Diencephalon (tissue), 2 donors: Measurements from ENCODE around the genes GLTP, GIT2, VPS29 and PPTC7.

DNA sequence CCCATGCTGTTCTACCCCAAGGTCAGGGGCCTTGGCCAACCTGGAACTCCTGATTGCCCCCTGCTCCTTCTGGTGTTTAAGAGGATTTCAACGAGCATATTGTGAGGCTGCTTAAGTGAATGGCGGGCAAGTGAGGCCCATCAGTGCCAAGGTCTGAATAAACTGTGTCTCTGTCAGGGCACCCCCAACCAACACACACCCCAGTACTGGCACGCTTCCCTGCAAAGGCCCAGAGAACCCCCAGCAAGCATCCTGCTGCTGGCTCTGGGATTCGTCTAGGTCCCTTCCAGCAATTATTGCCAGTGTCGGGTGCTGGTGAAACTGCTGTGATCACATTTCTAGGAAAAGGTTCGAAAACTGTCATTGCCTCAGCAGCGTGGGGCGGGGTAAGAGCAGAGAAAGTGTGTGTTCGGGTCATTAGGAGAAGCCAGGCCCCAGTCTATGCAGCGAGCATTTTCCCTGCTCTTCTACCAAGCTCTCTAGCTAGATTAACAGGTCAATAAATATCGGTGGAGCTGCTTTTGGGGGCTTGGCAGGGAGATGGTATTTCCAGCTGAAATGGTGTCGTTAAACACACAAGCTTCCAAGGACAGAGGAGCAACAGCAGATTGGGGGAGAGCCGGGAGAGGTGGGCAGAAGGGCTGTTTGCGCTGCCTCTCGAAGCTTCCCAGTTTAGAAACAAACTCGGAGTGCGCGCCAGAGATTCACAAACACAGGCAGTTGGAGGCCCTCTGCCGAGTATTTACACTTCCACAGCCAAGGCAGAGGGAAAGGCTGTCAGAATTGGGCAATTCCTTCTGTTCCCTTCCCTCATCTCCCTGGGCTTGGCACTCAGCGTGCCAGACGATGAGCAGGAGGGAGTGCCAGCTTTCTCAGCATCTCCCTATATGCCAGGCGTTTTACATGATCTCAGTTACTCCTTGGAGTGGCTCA, 2.6 kb downstream of the FAM222A start:
- RAMPAGE, long total RNA = no peak

DNA sequence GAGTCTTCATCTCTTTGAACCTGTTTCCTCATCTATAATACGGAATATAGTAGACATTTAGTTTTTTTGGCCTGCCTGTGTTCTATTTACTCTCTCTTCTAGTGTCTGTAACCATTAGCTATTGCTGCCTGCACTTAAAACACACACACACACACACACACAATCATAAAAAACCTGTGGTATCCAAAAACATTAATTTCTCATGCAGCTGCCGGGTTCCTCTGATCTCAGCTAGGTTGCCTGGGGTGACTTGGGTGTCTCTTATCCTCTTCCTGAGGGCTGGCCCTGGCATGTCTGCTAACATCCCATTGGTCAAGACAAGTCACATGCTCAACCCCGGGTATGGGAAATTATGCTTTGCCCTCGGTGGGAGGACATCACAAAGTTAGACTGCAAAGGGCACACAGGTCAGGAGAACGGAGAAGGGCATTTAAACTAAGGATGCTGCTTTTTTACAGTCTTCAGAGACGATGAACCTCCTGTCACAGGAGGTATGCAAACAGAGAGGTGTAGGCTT, 55.7 kb downstream of the TRPV4 start:
- RAMPAGE, long total RNA = no peak

DNA sequence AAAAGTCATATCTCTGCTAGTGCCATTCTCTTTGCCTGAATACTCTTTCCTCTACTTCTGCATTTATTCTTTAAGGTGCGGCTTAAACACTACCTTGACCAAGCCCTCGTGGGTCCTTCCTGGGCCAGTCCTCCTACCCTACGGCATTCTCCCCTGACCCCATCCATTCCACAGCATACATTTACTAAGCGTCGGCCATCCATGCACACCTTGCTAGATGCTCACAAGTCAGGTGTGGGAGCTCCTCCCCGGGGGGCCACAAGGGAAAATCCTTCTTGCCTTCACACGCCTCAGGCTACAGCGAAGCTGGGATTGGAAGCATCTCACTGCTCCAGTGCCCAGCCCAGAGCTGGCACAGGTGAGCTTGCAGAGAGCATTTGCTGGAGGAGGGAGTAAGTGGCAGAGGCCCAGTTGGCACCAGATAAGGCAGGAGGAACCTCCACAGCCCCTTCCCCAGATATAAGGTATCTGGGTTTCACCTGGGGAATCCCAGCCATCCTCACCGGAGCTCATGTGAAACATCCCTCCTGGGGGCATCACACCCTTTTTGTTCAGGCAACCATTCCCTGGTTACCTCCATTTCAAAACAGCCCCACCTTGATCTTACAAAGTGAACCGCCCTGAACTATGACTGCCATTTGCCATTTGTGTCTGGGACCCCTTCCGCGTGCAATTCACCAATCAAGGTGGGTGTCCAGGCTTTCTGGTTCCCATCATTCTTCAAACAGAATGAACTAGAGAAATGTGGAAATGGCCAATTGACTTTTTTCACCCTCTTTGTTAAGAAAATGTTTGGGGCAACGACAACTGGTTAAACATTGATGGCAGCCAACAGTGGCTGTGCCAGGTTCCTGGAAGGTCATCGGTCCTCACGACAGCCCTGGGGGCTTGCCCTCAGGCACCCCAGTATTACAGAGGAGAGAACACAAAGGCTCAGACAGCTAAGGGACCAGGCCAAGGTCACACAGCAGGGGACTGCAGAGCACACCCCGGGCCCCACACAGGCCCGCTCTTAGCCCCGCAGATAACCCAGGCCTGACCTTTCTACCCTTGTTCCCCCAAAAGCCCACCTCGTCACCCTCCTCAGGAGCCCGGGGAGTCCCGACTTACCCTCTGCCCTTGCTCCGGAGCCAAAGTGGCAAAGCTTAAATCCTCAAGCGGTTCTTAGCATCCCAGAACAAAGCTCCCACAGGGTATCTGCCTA, 1.6 kb downstream of the TRPV4 start:
- RAMPAGE, long total RNA = no peak

DNA sequence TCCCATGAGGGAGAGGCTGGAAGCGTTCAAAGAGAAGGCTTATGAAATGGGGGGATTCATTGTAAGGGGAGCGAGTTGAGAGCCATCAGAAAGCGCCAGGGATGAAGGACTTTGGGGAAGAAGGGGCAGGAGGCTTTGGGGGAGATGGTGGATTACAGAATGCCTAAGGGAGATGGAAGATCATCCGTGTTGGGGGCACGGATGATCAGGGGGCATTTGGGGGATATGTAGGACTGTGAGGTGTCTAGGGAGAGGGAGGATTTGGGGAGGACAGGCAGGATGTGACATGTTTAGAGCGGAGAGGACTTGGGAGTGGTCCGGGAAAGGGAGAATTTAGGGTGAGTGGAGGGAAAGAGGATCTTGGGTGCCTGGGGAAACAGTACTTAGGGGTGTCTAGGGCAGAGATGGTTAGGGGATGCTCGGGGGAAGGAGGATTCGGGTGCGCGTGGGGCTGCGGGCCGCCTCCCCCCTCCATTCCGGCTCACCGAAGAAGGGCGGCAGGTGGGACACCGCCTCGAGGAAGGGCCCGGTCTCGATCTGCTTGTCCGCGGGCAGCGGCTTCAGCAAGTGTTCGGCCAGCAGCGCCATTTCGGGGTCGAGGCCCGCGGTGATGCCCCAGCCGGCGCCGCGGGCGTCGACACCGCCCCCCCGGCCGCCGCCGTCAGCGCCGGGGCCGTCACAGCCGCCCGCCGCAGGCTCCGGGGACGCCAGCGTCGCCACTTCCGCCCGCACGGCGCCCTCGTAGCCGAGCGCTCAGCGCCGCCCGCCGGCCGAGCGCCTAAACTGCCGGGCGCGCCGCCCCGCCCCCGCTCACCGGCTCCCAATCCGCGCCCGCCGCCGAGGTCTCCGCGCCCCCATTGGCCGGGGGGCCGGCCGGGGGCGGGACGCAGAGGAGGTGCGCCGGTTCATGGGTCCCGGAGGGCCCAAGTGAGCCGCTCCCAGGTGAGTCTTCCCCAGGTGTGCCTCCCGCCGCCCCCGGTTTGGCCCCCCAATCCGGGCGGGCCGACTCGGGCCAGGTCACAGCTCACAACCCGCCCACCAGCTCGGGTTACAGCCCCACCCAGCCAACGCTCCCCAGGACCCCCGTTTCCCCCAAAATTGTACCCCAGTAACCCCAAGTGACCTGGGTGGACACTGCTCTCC, at the start of gene GLTP:
GLTP (minus strand) TSS at position 755 of the 1,143 bp plus-strand sequence.
- RAMPAGE, long total RNA = start-site peak on the minus strand centred at position 624 of the sequence, 54 bp wide, 464 and 542 reads in 2 replicates

- RAMPAGE, long total RNA = no peak
These were observed 39.0 kb downstream of the TCHP start for GRCh38 chr12:109939152-109939469.

GRCh38 chr12:109944871-109945641, 45.0 kb downstream of the TCHP start:
- RAMPAGE, long total RNA = no peak

GRCh38 chr12:109996163-109996562, at the start of gene GIT2:
TSS of gene GIT2 (minus strand) at chr12:109996368.
- RAMPAGE, long total RNA = no peak

- RAMPAGE, long total RNA = no peak
These were observed 20.6 kb downstream of the C12orf76 start for GRCh38 chr12:110027602-110028153.

GRCh38 chr12:110035968-110036167, 12.5 kb downstream of the C12orf76 start:
- RAMPAGE, long total RNA = no peak

DNA sequence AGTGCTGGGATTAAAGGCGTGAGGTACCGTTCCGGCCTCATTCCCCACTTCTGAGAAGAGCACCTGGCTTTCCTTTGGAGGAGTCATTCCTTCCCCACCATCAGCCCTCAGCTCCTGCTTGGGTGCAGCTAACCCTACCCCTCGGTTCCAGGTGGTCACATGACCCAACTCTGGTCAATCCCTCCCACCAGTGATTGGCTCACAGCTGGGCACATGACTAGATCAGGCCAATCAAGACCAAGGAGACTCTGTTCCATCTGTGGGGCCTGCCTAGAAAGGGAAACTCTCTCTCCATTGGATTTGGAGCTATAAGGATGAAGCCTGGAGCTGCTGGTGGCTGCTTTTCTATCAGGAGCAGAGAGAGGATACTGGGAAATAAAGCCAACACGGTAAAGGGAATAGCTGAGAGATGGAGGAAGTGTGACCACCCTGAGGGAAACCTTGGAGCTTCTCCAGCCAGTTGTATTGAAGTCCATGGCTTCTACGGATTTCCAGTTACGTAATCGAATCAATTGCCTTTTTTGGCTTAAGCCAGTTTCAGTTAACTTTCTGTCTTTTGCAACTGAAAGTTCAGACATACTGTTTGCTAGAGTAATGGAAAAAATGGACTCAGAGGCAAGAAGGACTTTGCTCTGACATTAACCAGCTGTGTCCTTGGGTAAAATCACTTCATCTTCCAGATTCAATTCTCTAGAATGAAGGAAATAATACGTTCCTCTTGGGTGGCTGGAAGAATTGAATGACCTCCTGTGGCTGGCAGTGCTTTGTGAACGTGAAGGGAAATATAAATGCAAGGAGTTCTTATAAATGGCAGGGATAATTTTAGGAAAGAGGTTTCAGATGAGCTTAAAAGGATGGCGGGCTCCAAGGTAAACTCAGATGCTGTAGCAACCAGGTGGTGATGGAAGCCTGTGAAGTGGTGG, 19.6 kb upstream of the IFT81 start:
- RAMPAGE, long total RNA = no peak

DNA sequence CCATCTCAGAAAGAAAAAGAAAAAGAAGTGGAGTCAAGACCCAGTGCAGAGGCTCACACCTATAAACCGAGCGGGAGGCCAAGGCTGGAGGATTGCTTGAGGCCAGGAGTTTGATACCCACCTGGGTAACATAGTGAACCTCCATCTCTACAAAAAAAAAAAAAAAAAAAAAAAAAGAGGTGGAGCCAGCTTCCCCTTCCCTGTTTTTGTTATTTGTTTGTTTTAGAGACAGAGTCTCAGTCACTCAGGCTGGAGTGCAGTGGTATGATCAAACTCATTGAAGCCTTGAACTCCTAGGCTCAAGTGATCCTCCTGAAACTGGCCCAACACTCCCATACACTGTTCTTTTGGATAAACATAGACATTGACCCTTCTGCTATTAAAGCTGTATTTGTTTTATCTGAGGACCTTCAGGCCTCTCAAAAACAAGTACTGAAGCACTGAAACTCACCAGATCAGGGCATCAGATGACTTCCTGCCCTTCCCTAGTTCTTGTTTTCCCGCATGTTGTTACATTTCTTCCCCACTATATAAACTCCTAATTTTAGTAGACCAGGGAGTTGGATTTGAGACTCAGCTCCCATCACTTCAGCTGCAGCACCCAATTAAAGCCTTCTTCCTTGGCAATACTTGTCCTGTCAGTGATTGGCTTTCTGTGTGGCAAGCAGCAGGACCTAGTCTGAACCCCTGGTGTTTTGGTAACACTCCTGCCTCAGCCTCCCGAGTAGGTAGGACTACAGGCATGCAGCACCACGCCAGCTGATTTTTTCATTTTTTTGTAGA, 12.7 kb upstream of the IFT81 start:
- RAMPAGE, long total RNA = no peak

DNA sequence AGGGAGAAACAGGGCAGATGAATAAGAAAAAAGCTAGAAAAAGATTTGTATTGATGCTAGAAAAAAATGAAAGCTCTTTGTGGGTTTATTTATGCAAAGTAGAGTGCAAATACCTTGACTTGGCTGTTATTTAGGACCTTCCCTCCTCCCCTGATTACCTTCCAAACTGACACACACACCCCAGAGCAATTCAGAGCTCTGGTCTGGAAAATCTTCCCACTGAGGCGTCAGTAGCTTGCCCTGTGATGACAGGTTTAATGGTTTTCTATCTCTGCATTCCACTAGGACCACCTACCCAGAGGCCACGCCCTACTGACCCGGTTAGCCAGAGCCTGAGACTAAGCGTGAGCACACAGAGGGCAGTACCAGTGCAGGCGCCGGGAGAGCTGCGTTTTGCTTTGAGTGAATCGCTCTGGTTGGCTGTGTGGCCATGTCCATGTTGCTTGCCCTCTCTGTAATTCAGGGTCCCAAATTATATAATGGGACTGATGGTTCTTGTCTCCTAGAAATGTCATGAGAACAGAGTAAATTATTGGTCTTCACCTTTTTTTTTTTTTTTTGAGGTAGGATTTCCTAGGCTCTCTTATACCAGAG, 36.2 kb upstream of the ATP2A2 start:
- RAMPAGE, long total RNA = no peak

DNA sequence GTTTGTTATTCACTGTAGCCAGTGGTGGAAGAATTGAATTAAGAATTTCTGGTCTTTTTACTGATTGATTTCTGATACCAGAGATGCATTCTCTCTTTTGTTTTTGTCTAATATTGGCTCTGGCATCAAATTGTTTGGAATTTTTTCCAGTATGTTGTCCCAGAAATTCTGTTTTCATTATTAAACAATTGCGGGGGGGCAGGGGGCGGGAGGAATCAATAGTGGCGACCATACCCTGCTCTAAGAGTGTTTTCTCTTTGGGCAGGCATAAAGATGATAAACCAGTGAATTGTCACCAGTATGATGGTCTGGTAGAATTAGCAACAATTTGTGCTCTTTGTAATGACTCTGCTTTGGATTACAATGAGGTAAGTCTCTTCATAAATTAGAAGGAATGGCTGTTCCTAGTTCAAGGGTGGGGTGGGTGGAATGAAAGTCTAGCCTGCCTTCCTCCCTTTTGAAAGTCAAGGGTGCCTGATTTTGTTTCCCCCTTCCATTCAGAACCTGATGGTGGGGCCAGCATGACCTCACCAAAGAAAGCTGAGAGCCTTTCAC, 51.9 kb downstream of the ATP2A2 start:
- RAMPAGE, long total RNA = no peak

- RAMPAGE, long total RNA = no peak
These were observed 52.8 kb downstream of the ATP2A2 start for GRCh38 chr12:110333639-110334523.

DNA sequence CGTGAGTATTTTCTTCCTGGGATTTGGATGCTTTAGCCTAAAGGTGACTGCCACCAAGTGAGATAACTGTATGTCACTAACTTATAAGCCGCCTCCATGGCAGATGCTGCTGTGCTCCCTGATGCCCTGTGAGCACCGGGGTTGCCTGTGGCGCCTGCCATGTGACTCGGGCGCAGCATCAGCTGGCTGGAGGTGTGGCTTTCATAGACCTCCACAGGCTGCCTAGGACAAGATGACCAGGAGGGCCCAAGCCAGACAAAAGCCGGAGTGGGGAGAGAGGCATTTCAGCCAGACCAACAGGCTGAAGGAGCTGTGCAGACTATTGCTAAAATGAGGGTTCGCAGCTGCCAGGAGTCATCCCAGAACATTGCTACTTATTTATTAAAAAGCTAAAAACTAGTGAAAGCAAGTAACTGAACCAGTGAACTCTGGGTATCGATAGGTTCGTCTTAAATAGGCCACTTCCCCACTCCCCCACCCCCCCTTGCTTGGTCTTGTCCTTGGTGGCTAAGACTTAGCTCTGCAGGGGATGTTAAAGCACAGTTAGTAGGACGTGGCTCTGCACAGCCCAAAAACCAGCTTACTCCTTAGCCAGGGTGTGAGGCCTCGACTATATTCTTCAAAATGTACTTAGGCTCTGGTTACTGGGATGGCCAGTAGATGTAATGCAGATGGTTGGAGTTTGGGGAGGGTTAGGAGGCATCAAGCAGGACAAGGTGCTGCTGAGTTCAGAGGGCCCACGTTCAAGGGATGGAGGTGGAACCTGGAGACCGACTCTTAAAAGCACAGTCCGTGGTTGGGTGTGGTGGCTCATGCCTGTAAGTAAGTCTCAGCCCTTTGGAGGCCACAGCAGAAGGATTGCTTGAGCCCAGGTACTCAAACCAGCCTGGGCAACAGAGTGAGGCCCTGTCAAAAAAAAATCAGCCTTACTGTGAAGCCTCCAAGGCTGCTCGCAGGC, 55.4 kb downstream of the ANAPC7 start:
- RAMPAGE, long total RNA = no peak

DNA sequence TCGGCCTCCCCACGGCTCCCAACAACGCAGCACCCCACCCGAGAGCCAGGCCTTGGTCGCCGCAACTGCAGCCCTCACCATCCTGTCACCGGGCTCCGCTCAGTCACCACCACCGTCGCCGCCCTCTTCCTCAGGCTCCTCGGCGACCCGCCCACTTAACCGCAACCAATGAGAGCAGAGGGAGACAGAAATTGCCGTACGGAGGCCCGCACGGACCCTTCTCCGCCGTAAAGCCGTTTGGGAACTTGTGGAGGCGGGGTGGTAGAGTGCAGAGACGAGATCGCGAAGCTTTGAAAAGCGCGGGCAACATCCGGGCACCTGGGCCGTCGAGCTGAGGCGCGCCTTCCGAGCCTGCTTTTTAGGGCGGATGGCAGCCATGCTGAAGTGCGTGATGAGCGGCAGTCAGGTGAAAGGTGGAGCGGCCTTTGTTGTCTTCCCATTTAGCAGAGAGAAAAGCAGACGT, at the start of gene VPS29:
VPS29 (minus strand) TSS at position 141 of the 463 bp plus-strand sequence.
- RAMPAGE, long total RNA = start-site peak on the minus strand centred at position 129 of the sequence, 57 bp wide, 15,939 and 12,616 reads in 2 replicates

DNA sequence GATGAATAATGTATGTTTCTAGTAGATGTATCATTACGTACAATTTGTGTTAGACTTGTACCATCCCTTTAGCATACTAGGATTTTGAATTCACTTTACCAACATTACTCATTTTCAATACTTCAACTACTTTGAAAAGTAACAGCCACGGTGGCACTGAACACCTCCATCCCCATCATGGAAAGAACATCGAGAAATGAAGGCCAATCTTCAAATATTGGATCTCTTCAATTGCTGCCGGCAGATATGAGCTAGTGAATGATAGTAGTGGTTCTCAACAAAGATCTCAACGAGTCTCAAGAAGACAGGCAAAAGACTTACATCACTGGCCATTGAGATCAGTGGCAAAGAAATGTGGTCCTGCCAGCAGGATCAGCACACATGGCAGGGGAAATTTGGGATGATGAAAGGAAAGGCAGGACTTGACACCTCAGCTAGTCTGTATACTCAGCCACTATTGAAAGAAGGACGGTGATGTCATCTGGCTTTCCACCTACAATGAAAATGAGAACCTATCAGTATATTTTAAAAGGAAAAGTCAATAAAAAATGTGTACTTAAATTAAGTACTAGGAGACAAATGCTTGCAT, 34.6 kb downstream of the RAD9B start:
- RAMPAGE, long total RNA = no peak

- RAMPAGE, long total RNA = no peak
These were observed at the start of gene PPTC7 for GRCh38 chr12:110583187-110583562. TSS of gene PPTC7 (minus strand) at chr12:110583318.

- RAMPAGE, long total RNA = no peak
These were observed 5.4 kb upstream of the HVCN1 start for GRCh38 chr12:110694153-110694939.

DNA sequence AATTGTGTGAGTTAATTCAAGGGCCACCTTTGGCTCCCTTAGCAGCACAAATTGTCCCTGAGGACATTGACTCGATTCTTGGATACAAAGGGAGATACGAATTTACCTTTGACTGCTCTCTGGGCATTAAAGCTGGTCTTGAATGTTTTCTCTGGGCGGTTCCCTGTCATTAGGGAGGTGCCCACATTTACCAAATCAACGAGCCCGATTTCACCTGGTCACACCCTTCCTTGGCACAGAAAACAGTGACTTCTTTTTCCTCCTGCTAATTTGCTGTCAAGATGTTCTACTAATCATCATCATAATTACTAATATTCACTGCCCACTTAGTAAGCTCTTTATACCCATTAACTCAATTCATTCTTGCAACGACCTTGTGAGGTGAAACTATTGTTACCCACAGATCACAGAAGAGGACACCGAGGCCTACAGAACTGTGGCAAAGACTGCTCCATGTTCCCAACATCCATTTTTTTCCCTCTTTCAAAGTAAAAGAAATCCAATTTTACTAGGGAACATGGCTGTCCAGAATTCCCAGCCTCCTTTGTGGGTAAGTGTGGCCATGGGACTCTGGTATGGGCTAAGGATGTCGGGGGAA, 27.0 kb upstream of the CCDC63 start:
- RAMPAGE, long total RNA = no peak